ENCODE measurements around a stretch of chr22.

DNA sequence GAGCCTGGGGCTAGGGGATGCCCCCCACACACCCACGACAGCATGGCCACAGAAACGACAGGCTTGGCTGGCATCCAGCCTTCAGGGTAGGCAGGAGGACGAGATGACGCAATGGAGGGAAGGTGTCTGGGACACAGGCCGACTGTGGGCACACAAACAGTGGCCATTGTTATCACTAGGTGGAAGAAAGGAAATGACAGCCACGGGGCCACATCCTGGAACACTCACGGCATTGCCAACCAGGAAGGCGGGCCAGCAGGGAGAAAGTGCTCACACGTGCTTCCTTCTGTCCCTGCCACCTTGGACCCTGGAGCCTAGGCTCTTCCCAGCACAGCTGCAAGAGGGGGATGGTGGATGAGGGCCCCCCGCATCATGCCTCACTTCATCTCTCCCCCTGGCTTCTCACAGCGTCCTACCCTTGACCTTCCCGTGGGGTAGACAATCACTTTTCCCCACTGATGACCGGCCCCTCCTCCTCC, 8.7 kb downstream of the PLA2G6 start:
- RRBS, 2 experiments: no CpG with 5 or more reads among the region's 13 CpGs

DNA sequence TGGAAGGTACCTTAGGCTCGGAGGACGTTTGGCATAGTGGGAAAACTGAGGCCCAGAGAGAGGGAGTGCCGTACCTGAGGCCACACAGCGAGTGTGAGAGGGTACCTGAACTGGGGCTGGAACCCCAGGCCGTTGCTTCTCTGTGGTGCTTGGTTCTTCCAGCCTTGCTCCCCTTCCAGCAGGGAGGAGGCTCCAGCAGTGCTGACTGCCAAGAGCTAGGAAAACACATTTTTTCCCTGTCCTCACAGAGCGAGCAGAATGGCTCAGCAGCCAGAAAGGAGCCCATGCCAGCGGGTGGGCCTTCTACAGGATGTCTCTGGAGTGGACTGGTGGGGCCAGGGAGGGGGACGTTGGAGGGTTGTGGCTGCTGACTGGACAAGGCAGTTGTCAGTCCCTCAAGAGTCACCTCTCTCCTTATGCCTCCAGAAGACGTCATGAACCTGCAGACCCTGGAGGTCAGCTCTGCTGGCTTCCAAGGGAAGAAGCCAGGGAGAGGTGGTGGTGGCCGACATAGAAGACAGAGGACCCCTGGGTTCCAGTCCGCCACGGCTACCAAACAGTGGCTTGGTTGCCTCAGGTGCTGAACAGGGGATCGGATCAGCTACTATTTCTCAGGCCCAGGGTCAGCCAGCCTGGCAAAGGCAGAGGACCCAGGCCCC, 3.5 kb downstream of the MAFF start:
- RRBS, 2 experiments: no CpG with 5 or more reads among the region's 13 CpGs

GRCh38 chr22:38214323-38215305, 12.8 kb downstream of the MAFF start:
- RRBS, 2 experiments: 8 to 17% methylated on average over 4 of the region's 85 CpGs

DNA sequence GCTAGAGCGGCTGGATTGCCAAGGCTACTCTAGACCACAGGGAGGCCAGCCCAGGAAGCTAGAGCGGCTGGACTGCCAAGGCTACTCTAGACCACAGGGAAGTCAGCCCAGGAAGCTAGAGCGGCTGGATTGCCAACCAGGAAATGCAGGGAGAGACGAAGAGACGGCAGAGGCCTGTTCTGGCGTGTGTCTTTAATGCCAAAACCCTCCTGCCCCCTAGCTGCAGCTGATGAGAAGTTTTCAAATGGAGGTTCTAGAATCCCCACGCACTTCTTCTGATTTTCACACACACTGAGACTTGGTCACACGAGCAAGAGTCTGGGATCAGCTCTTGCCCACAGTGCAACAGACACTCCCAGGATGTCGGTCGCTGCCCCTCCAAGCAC, 28.3 kb downstream of the MAFF start:
- RRBS, 2 experiments: no CpG with 5 or more reads among the region's 10 CpGs

DNA sequence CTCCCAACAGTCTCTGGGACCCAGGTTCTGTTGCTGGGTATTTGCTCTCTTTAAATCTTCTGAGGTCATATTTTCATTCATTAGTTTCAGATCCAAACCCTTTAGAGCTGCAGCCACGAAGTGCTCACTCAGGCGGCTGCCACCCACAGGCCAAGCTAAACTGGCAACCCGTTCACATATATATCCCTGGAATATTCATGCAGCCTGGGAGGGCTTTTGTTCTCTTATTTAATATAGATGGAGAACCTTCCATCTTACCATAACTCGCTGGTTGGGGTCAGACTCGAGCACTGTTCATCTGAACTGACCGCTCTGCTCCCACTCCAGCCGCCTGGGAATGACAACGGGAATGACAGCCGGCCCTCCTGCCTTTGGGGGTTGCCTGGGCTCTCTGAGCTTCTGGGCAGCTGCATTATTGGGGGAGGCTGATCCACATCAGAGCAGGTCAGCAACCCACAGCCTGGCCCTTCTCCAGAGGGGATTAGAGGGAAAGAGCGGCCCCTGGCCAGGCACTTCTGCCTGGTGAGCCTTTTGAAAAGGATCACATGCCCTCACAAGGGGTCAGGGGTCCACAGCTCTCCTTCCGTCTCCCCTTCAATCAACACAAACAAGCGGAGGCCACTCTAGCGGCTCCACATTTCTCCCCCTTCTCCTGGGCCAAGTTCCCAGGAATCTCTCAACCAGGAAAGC, 11.9 kb downstream of the TMEM184B start:
- RRBS, 2 experiments: no CpG with 5 or more reads among the region's 13 CpGs

GRCh38 chr22:38261997-38262529, 10.7 kb downstream of the TMEM184B start:
- RRBS, 2 experiments: no CpG with 5 or more reads among the region's 15 CpGs

DNA sequence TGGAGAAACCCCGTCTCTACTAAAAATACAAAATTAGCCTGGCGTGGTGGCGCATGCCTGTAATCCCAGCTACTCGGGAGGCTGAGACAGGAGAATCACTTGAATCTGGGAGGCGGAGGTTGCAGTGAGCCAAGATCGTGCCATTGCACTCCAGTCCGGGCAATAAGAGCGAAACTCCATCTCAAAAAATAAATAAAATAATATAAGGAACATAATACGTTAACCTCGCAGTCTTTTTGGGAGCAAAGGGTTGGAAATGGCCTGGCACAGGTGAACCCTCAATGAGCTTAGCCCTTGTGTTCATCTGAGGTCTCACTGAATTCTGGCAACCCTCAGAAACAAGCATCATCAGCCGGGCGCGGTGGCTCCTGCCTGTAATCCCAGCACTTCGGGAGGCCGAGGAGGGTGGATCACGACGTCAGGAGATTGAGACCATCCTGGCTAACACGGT, 15.2 kb upstream of the TMEM184B start:
- RRBS, 2 experiments: no CpG with 5 or more reads among the region's 18 CpGs

DNA sequence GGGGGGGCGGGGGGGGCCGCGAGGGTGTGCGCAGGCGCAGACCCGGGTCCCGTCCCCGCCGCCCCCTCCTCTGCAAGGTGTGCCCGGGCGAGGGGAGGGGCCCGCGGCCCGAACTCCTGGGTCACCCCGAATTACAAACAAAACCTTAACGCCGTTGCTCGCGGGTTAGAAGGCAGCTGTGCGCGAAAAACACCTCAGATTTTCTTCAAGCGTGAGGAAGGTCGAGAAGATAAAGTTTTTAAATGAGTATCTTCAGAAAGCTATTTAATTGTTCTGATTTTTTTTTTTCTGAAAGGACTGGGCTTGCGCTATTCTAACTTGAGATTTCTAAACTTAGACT, 55.8 kb downstream of the KCNJ4 start:
- RRBS, 2 experiments: 0 to 1% methylated on average over 5 to 9 of the region's 24 CpGs

GRCh38 chr22:38493623-38494204, 12.4 kb downstream of the DDX17 start:
- RRBS, 2 experiments: no CpG with 5 or more reads among the region's 5 CpGs

DNA sequence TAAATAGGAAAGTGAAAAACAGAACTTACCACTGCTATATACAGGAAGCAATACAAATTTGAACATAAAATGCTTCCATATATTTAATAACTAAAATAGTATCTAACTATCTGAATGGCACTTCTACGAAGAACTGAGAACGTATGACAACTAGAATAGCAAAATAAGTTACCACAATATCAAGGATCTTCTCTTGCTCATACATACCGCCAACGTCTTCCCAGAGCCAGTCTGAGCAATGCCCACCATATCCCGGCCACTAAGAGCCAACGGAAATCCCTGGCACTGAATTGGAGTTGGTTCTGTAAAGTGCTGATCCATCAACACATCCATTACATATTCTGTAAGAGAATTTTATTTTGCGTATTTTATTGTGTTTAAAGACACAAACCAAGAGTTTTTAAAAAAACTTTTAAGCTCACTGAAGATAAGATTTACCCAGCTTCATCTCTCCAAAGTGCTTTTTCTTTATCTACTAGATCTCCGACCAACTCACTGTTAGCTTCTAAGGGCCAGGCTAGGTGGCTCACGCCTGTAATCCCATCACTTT, 7.8 kb downstream of the DDX17 start:
- RRBS, 2 experiments: no CpG with 5 or more reads among the region's 9 CpGs

DNA sequence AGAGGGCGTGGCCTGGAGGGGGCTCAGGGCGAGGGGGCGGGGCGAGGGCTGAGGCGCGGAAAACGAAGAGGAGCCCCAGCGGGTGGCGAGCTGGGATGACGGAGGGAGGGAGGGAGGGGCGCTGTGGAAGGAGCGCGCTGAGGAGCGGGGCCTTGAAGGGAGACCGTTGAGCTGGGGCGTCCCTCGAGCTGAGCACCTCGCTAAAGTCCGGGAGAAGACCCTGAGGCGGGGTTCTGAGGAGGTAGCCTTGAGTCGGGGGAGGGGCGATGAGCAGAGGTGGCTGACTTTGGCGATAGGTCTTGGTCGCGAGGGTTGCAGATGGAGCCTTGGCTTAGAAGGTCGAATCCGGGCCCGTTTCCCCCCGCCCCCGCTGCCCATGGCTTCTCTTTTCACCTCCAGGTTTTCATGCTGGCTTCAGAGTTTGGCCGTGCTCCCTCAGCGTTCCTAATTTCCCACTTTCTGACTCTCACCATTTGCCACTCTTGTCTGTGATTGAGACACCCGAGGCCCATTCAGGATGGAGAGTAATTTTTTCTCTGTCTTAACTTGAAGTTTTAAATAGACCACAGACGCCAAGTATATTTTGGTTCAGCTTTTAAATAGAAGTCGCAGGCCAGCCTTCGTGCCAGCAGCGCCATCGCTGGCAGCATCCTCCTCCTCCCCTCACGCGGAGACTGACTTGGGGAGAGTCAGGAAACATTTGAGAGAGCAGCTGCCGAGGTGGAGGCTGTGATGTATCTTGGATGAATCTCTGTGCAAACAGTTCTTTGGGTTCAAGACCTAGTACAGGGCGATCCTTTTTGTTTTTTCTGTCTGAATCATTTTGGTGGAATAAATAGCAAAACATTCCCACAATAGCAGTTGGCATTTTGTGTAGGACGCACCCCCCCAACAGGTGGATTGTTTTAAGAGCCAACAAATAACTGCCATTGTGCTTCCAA, 641 bp upstream of the DMC1 start:
- RRBS, 2 experiments: no CpG with 5 or more reads among the region's 43 CpGs

DNA sequence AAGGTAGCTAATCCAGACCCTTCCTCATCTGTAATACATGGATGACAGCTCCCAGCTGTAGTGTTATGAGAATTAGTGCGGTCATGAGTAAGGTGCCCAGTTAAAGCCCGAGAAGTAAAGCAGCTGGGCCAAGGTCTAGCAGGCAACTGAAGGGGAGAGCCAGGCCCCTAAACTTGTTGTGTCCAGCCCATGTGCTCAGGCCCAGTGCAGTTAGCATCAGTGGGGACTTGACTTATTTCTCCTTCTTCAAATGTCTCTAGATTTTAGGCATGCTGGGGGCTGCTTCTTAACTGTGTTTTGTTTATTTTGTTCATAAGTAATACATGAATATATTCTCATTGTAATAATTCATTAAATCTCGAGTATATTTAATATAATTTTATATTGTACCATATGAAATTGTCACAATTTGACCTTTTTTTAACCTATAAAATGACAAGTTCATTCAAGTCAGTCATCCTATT, 1.2 kb downstream of the CBY1 start:
- RRBS, 2 experiments: no CpG with 5 or more reads among the region's 3 CpGs

DNA sequence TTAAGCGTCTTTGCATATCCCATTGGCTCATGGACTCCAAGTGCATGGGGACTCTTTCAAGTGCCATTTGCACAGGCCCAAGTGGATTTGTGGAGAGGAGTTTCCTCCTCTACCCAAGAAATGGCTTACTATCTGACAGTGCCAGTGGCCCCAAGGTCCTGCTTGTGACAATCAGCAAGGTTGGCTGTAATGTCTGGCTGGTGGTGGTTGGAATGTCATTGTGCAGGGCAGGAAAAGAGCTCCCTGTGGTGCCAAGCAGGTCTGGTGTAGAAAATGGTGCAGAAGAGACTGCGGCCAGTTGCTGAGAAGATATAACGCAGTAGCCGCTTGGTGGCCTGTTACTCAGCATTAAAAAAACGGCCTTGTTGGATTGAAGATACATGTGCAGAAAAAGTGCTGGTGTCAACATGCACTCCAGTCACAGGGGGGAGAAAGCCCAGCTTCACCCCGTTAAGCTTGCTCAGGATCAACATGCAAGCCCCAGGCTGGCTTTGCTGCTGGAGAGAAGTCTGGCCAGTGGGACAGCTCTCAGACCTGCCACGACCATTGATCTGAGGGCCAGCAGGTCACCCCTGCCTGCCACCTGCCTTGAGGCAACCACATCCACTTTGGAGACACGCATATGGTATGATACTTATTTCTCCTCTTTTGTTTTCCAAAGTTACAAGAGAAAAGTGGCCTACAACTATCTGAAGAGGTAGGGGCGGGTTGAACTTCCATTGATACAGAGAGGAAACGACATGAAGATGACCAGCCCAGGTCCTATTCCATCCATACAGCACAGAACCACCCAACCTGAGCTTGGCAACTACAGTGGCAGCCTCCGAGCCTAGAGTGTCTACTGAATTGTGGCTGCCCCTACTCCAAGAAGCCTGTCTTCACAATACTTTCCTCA, 4.4 kb downstream of the TOMM22 start:
- RRBS, 2 experiments: no CpG with 5 or more reads among the region's 11 CpGs

DNA sequence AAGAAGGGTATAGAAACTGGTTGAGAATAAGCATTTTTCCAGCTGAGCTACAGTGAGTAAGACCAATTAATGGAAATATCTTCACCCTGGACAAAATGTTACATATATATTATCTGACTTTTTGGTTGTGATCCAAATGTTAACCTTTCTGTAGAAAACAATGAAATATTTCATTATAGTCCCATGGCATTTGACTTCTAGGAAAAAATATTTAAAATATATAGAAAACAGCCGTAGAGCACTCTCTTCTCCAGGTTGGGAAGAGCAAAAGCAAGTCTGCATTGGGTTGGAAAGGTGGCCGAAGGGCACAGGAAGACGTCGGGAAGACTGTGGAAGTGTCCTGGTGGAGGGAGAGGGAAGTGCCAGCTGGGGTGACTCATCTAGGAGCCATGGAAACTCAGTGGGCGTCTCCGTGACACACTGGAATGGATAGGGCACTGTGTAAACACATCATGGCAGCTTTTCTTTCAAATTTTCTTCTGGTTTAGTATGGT, 12.6 kb downstream of the GTPBP1 start:
- RRBS, 2 experiments: no CpG with 5 or more reads among the region's 6 CpGs

DNA sequence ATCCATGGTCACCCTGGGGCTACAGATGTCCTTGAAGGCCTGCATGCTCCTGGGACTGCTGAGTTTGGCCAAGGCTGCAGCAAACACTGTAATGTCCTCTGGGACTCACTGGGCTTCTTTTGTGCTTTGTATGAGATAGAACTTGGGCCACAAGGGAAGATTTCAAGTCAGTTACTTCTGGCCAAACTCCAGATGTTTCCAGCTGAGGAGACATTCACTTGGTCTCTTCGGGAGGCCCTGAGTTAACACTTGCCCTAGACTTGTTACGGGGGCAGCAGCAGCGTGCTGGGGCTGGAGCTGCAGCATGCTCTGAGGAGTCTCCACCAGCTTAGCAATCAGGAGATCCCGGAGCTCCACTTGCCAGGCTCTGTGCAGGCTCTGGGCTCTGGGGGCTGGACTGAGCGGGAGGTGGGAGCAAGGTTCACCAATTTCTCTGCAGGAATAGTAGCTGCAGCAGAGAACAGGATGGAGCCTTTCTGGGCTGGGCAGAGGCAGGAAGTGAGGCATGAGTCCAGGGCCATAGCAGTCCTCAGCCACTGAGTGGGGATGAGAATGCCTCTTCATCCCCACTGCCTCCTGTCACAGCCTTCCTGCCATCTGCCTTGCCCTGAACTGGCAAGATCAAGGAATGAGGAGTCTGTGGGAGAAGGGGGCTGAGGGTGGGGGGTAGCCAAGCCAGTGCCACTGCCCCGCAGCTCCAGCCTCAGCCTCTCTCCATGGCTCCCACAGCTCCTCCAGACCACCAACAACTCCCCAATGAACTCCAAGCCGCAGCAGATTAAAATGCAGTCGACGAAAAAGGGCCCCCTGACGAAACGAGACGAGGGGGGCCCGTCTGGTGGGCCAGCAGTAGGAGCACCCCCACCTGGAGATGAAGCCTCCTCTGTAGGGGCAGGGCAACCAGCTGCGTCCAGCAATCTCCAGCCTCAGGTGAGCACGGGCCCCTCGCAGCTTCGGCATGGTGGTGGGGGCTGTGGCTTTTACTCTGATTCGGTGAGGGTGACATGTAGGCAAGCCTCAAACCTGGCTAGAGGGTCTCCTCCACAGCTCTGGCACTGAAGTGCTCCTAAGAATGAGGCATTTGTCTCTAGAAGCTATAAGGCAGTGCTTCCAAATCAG, 23.3 kb downstream of the GTPBP1 start:
- RRBS, 2 experiments: no CpG with 5 or more reads among the region's 18 CpGs

- RRBS, 2 experiments: no CpG with 5 or more reads among the region's 28 CpGs
Measured at GRCh38 chr22:38735317-38736664, 20.0 kb downstream of the SUN2 start.

GRCh38 chr22:38739986-38741191, 15.4 kb downstream of the SUN2 start:
- RRBS, 2 experiments: no CpG with 5 or more reads among the region's 24 CpGs

DNA sequence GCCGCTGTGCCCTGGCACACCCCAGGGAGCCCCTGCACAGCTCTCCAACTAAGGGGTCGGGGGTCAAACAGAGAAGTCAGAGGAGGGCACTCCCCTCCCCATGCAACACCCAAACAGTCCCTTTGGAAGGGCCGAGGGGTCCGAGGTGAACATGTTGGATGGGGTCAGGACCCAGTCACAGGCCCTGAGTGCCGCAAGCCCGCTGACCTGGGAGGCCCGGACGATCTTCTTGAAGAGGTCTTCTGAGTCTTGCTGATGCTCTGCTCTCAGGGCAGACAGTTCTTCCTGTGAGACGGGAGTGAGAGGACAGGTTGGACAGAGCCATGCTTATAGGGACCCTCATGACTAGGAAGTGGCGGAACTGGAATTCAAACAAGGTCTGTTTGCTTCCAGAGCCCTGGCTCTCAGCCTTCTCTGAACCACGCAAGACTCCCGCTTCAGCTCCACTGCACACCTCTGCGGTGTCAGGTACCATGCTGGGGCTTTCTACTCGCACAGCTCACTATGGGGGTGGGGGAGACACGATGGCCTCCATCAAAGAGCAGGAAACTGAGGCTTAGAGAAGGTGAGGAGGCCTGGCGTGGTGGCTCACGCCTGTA, 14.4 kb downstream of the SUN2 start:
- RRBS, 2 experiments: no CpG with 5 or more reads among the region's 17 CpGs

GRCh38 chr22:38758098-38758581, 2.3 kb upstream of the SUN2 start:
- RRBS, 2 experiments: no CpG with 5 or more reads among the region's 5 CpGs

- RRBS, 2 experiments: no CpG with 5 or more reads among the region's 14 CpGs
Measured at GRCh38 chr22:38758582-38759056, 2.8 kb upstream of the SUN2 start.